ENCODE measurements around the genes PSD2, SLC4A9, PCDHB9, PCDHB12, PCDHB15 and PCDHGA10.

DNA sequence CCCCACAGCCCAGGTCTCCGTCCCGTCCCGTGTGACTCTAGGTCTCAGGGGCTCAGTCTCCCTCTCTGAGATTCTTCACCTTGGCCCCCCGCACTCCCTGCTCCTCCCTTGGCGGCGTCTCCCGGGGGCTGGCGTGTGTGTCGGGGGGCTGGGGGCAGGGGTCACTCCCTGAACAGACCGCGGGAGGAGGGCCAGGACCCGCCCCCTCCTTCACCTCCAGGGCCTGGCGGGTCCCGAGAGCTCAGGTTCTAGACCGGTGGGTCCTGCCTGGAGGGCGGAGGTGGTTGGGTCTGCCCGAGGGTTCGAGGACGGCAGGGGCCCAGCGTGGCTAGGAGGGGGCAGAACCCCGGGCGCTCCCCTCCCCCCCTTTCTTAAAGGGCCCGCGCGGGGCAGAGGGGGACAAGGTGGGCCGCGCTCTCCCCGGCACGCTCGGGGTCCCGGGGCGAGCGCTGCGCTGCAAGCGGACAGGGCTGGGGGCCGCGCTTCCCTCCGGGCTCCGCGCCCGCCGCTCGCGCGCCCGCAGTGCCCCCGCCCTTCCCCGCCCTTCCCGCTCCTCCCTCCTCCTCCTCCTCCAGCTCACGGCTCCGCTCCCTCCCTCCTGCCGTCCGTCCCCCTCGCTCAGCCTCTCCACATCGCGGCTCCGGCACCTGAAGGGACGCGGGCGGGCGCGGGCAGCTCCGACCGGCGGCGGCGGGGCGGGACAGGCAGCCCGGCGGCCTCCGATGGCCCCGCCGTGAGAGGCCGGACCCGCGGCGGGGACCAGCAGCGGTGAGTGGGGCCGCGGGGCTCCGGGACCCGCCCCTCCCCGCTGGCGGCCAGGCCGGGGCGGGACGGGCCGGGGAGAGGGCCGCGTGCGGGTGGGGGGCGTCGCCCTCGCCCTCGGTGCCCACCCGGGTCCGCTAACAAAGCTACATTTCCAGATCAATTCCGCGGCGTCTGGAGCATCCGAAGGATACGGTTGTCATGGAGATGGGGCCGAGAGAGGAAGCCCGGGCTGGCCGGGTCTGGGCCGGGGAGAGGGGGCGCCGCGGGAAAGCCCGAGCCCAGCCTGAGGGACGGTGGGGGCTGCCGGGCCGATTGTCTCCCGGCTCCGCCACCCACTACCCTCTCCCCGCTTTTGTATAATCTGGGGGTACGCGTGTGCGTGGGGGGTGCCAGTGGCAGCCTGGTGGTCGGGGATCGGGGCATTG, at the start of gene PSD2:
Gene PSD2 (plus strand): TSS at position 601 of the 1,190 bp plus-strand sequence.
- PRO-cap, result no peak
- RAMPAGE, long total RNA, 5 experiments, result no peak in any of the 5 experiments
- RRBS, result 4% methylated on average over 53 of the region's 121 CpGs

- PRO-cap, result no peak
- RAMPAGE, long total RNA, 5 experiments, result no peak in any of the 5 experiments
- RRBS, result no CpG with 5 or more reads among the region's 9 CpGs
Measured at GRCh38 chr5:139869052-139869799, 73.6 kb downstream of the PSD2 start.

- PRO-cap, result no peak
- RAMPAGE, long total RNA, 5 experiments, result no peak in any of the 5 experiments
- RRBS, result 56% methylated on average over 2 of the region's 19 CpGs
Measured at GRCh38 chr5:139880650-139881413, 85.2 kb downstream of the PSD2 start.

GRCh38 chr5:140228074-140229032, 53.4 kb downstream of the CYSTM1 start:
- PRO-cap, result unidirectional peak, plus-strand start at chr5:140228545; unidirectional peak, minus-strand start at chr5:140228834
- RAMPAGE, long total RNA, 5 experiments, result start-site peak on the plus strand in 1 of 5 experiments, at chr5:140228447-140228604 at its widest, 25 reads per replicate
- RRBS, result no CpG with 5 or more reads among the region's 9 CpGs

GRCh38 chr5:140254007-140254527, 48.8 kb downstream of the PFDN1 start:
- PRO-cap, result bidirectional peak, plus-strand start at chr5:140254200, minus-strand start at chr5:140254103
- RAMPAGE, long total RNA, 5 experiments, result no peak in any of the 5 experiments
- RRBS, result no CpG with 5 or more reads among the region's 6 CpGs

- PRO-cap, result unidirectional peak, minus-strand start at chr5:140318008
- RAMPAGE, long total RNA, 5 experiments, result no peak in any of the 5 experiments
- RRBS, result no CpG with 5 or more reads among the region's 5 CpGs
Measured at GRCh38 chr5:140317950-140318318, 15.0 kb upstream of the PFDN1 start.

GRCh38 chr5:140359836-140360366, at the start of gene SLC4A9:
TSS of gene SLC4A9 (plus strand) at chr5:140360194.
- PRO-cap, result no peak
- RAMPAGE, long total RNA, 5 experiments, result no peak in any of the 5 experiments
- RRBS, result no CpG with 5 or more reads among the region's 2 CpGs

- PRO-cap, result no peak
- RAMPAGE, long total RNA, 5 experiments, result no peak in any of the 5 experiments
- RRBS, result no CpG with 5 or more reads among the region's 5 CpGs
Measured at GRCh38 chr5:140565188-140565646, 589 bp downstream of the SLC35A4 start.

DNA sequence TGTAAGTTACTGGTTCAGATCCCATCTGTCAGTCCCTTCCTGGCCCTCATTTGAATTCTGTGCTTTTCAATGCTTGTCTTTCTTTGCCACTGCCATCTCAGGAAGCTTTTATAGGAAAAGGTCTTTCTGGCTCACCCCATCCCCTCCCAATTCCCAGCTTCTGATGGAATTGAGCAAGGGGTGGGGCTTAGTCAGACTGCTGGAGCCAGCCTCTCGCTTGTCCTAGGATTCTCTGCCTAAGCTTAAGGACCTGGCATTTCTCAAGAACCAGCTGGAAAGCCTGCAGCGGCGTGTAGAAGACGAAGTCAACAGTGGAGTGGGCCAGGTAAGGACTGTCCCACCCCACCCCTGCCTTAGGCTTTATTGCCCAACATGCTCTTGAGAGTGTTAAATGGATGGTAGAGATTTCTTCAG, 1.0 kb downstream of the SLC35A4 start:
- PRO-cap, result no peak
- RAMPAGE, long total RNA, 5 experiments, result no peak in any of the 5 experiments
- RRBS, result no CpG with 5 or more reads among the region's 4 CpGs

DNA sequence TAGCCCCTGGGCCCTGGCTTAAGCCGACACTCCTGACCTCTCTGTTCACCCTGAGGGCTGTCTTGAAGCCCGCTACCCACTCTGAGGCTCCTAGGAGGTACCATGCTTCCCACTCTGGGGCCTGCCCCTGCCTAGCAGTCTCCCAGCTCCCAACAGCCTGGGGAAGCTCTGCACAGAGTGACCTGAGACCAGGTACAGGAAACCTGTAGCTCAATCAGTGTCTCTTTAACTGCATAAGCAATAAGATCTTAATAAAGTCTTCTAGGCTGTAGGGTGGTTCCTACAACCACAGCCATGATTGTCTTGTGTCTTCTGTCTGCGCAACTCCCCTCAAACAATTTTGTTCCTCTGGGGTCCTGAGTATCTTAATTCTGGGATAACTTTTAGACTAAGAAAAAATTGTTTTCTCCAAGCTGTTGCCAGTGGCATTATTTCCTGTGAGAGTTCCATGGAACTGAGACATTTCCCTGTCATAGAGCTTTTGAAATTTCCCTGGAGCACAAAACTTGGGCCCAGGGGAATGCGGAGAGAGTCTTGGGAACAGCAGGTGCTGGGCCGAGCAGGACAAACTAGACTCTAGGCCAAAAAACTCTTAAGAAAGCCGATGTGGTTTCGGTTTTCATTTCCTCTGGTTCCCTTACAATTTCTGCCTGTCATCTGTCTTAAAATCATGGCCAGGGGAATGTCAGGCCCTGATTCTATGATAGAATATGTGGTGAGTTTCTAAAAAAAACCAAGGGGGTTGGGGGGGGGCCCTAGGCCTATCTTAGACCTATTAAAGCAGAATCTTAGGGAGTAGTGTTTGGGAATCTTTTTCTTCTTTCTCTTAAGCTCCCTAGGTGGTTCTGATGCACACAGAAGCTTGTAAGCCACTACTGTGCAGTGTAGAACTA, 4.4 kb downstream of the SLC35A4 start:
- PRO-cap, result no peak
- RAMPAGE, long total RNA, 5 experiments, result no peak in any of the 5 experiments
- RRBS, result no CpG with 5 or more reads among the region's 7 CpGs

- PRO-cap, result no peak
- RAMPAGE, long total RNA, 5 experiments, result no peak in any of the 5 experiments
- RRBS, result 33% methylated on average over 4 of the region's 47 CpGs
Measured at GRCh38 chr5:140807170-140808012, 523 bp downstream of the PCDHA4 start.

DNA sequence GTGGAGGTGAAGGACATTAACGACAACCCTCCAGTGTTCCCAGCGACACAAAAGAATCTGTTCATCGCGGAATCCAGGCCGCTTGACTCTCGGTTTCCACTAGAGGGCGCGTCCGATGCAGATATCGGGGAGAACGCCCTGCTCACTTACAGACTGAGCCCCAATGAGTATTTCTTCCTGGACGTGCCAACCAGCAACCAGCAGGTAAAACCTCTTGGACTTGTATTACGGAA, 590 bp downstream of the PCDHA9 start:
- PRO-cap, result no peak
- RAMPAGE, long total RNA, 5 experiments, result no peak in any of the 5 experiments
- RRBS, result no CpG with 5 or more reads among the region's 13 CpGs

GRCh38 chr5:141095270-141095915, 978 bp downstream of the PCDHB2 start:
- PRO-cap, result no peak
- RAMPAGE, long total RNA, 5 experiments, result no peak in any of the 5 experiments
- RRBS, result 67% methylated on average over 7 of the region's 21 CpGs

DNA sequence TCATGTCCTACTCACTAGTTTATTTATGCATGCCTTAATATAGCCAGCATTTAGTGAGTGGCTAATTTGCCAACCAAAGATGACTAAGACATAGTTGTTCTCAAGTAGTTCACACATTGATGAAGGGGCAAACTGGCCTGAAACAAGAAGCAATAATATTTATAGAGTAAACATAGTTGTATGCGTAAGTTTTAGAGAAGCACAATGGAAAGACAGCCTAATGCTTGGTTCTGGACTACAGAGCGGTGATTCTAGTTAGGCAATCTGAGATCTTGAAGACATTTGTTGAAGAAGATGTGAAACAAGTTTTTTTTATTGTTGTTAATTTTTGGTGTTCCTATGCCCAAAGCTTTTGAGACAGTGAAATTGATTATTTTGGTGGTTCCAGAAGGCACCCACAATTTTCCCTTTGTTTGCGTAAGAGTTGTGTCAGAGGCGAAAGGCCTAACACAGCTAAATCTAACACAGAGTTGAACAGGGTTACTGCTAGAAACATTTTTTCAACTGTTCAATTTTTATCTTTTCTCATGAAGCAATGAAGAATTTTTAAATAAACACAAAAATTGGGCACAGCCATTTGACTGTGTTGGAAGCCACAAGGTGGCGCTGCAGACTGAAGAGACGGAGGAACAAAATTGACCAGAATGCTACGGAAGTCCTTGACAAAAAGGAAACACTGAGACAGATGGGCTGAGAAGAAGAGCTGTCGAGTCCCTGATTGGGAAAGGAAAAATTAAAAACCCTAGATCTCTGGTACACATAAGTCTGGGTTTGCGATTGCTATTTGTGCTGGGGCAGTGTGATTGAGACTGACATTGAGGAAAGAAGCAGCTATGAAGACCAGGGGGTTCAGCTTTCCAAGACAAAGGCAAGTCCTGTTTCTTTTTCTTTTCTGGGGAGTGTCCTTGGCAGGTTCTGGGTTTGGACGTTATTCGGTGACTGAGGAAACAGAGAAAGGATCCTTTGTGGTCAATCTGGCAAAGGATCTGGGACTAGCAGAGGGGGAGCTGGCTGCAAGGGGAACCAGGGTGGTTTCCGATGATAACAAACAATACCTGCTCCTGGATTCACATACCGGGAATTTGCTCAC, at the start of gene PCDHB9:
Gene PCDHB9 (plus strand): TSS at position 676 of the 1,090 bp plus-strand sequence.
- PRO-cap, result no peak
- RAMPAGE, long total RNA, 5 experiments, result start-site peak on the plus strand in 2 of 5 experiments, centred at positions 385 to 591 of the sequence, 7 reads per replicate
- RRBS, result no CpG with 5 or more reads among the region's 13 CpGs

DNA sequence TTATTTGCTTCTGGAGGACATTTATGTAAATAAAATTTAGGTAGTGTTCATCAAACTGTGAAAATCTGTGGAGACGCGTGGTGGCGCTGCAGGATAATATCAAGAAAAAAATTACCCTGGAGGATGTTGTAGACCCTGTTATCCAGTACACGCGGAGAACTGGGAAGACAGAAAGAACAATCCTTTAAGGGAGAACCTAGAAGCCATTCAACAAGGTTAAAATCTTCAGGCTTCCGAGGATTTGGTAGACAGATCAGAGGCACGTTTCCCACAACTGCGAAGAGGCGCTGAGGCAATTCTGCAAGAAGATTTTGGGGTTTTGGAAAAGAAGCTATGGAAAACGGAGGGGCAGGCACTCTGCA, at the start of gene PCDHB12:
Gene PCDHB12 (plus strand): TSS at position 145 of the 362 bp plus-strand sequence.
- PRO-cap, result no peak
- RAMPAGE, long total RNA, 5 experiments, result start-site peak on the plus strand in 1 of 5 experiments, centred at position 168 of the sequence, 7 reads per replicate
- RRBS, result no CpG with 5 or more reads among the region's 10 CpGs

GRCh38 chr5:141245092-141245989, at the start of gene PCDHB15:
TSS of gene PCDHB15 (plus strand) at chr5:141245395.
- PRO-cap, result no peak
- RAMPAGE, long total RNA, 5 experiments, result no peak in any of the 5 experiments
- RRBS, result 38% methylated on average over 6 of the region's 25 CpGs

DNA sequence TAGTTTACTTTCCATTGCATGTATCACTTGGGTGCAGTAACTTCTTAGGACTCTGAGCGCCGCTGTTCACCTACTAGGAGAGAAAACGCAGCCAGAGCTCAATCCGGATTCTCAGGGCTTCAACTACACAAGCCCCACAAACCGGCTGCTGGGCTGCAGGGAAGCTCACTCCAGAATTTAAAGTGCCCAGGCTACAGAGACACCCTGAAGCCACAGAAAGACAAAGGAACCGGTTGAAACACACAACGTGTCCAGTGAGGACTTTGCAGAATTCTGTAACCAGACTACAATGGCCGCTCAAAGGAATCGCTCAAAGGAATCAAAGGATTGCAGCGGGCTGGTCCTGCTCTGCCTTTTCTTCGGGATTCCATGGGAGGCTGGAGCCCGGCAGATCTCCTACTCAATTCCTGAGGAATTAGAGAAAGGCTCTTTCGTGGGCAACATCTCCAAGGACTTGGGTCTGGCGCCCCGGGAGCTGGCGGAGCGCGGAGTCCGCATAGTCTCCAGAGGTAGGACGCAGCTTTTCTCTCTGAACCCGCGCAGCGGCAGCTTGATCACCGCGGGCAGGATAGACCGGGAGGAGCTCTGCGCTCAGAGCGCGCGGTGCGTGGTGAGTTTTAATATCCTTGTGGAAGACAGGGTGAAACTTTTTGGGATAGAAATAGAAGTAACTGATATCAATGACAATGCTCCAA, at the start of gene PCDHGA10:
Gene PCDHGA10 (plus strand): TSS at position 101 of the 695 bp plus-strand sequence.
- PRO-cap, result unidirectional peak, plus-strand start at position 101 of the sequence
- RAMPAGE, long total RNA, 5 experiments, result no peak in any of the 5 experiments
- RRBS, result 21% methylated on average over 5 of the region's 31 CpGs

GRCh38 chr5:141513520-141514552, 25.0 kb downstream of the PCDHGC5 start:
- PRO-cap, result bidirectional peak, plus-strand start at chr5:141513805, minus-strand start at chr5:141513728
- RAMPAGE, long total RNA, 5 experiments, result no peak in any of the 5 experiments
- RRBS, result 26% methylated on average over 4 of the region's 38 CpGs

GRCh38 chr5:141527078-141527814, 38.4 kb downstream of the PCDHGC5 start:
- PRO-cap, result no peak
- RAMPAGE, long total RNA, 5 experiments, result start-site peak on the minus strand in 1 of 5 experiments, at chr5:141527573-141527810 at its widest, 81 reads per replicate
- RRBS, result no CpG with 5 or more reads among the region's 5 CpGs

GRCh38 chr5:141550543-141551134, 61.8 kb downstream of the PCDHGC5 start:
- PRO-cap, result no peak
- RAMPAGE, long total RNA, 5 experiments, result no peak in any of the 5 experiments
- RRBS, result no CpG with 5 or more reads among the region's 3 CpGs

Measured in stomach (tissue), 7 donors.